ENCODE measurements around a stretch of chr4.

- PRO-cap, result no peak
CAGE:
- cytosol, long polyA plus RNA, result no peak
- long polyA plus RNA, result no peak
- nucleus, long polyA plus RNA, result no peak
Measured at GRCh38 chr4:72752-73116, 19.6 kb downstream of the ZNF595 start.

DNA sequence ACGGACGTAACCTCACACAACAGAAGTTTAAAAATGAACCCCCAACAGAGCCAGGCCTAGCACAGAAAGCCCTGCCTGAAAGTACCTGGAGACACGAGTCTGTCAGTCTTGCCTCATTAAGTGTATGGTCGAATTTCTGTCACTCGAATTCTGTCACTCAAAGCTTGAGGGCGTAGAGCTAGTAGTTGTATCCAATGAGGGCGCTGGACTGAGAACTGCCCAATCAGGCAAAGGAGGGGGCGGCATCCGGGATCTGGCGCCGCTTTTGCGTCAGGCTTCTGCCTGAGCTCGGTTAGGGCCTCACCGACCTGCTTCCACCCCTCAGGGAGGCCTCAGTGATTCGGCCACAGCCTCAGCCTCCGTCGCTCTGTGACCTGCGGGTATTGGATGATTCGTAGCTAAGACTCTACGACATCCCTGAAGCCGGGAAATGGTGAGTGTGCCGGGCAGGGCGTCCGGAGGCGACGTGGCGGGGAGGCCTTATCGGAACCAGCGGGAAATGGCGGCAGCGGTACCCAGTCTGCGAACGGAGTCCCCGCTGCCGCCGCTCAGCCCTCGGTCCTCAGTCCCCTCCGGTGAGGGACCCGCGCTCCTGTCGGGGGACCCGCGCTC is 88.2 kb downstream of the ZNF718 start:
- PRO-cap, result no peak
CAGE:
- cytosol, long polyA plus RNA, result no peak
- long polyA plus RNA, result no peak
- nucleus, long polyA plus RNA, result no peak

- PRO-cap, result no peak
CAGE:
- cytosol, long polyA plus RNA, result no peak
- long polyA plus RNA, result no peak
- nucleus, long polyA plus RNA, result no peak
Measured at GRCh38 chr4:244434-244745, 60.9 kb downstream of the ZNF732 start.

- PRO-cap, result no peak
CAGE:
- cytosol, long polyA plus RNA, result no peak
- long polyA plus RNA, result no peak
- nucleus, long polyA plus RNA, result no peak
Measured at GRCh38 chr4:385976-386645, 48.5 kb downstream of the ZNF141 start.

GRCh38 chr4:532226-533171 is 33.5 kb downstream of the PIGG start:
- PRO-cap, result no peak
CAGE:
- cytosol, long polyA plus RNA, result no peak
- long polyA plus RNA, result no peak
- nucleus, long polyA plus RNA, result no peak

DNA sequence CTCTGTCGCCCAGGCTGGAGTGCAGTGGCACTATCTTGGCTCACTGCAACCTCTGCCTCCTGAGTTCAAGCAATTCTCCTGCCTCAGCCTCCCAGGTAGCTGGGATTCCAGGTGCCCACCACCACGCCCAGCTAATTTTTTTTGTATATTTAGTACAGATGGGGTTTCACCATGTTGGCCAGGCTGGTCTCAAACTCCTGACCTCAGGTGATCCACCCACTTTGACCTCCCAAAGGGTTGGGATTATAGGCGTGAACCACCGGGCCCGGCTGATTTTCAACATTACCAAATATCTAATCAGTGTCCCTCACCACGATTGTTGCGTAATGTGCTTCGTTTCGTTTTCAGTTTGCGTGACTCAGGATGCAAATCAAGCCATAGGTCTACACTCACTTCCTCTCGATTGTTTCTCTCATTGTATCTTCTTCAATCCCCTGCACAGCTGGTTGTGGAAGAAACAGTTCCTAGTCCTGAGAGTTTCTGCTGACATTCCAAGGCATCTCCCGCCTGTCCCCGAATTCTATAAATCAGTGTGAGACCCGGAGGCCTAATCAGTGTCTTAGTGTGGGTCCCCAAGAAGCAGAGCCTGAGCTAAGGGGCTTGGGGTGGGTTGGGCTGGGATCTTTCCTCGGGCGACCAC is 6.3 kb upstream of the PCGF3 start:
- PRO-cap, result no peak
CAGE:
- cytosol, long polyA plus RNA, result no peak
- long polyA plus RNA, result no peak
- nucleus, long polyA plus RNA, result no peak

DNA sequence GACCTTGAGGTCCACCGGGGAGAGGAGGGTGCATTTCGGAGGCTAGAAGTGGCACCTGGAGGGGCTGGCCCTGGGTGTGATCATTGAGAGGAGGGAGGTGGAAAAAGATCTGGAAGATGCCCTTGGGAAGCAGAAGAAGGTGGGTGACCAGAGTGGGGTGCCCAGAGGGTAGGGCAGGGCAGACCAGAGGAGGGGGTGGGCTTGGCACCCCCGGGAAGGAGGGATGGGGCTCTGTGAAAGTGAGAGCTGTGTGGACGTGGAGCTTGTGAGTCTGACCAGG is 17.6 kb downstream of the PCGF3 start:
- PRO-cap, result no peak
CAGE:
- cytosol, long polyA plus RNA, result no peak
- long polyA plus RNA, result no peak
- nucleus, long polyA plus RNA, result no peak

GRCh38 chr4:726063-726527 is 20.5 kb downstream of the PCGF3 start:
- PRO-cap, result no peak
CAGE:
- cytosol, long polyA plus RNA, result no peak
- long polyA plus RNA, result no peak
- nucleus, long polyA plus RNA, result no peak

DNA sequence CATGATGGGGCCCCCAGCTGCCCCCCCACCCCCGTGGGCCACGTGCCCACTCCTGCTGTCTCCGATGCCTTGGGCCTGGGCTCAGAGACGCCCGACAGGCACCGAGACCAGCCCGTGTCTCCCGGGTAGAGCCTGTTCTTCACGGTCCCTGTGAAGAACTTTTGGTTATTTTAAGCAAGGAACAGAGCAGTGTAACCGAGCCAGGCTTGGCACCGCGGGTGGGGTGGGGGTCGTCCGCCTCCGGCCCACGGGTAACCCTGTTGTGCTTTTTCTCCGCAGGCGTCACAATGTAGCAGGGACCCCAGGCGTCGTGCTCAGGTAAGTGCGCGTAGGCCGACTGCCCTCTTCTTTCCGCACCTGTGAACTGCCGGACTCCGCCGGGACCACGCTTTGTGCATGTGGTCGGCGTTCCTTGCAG is 24.7 kb downstream of the PCGF3 start:
- PRO-cap, result no peak
CAGE:
- cytosol, long polyA plus RNA, result no peak
- long polyA plus RNA, result no peak
- nucleus, long polyA plus RNA, result no peak

DNA sequence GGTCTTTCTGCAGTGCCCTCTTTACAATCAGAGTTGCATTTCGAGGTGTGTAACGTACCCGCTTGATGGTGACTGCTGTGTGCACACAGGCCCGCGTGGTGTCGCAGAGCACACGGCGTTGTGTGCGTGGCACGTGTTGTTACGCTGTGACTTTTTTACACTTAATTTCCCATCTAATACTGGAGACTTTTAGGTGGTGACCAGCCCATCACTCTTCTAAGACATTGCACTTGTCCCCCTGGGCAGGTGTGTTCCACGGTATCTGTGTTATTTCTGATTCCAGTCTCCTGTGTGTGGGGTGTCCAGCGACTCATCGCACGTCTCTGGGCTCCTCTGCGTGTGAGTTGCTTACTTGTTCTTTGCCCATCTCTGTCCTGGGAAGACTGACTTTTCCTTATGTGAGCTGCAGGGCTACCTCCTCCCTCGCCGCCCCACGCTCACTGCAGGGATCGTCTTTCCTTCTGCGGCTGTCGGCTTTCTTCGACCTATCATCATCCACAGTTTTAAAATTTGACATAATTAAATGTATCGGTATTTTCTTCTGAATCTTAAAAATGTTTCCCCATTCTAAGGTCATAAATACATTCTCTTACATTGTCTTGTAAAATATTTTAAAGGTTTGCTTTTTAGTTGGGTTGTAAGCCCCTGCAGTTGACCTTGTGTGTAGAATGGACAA is 49.5 kb downstream of the PCGF3 start:
- PRO-cap, result no peak
CAGE:
- cytosol, long polyA plus RNA, result no peak
- long polyA plus RNA, result no peak
- nucleus, long polyA plus RNA, result no peak

DNA sequence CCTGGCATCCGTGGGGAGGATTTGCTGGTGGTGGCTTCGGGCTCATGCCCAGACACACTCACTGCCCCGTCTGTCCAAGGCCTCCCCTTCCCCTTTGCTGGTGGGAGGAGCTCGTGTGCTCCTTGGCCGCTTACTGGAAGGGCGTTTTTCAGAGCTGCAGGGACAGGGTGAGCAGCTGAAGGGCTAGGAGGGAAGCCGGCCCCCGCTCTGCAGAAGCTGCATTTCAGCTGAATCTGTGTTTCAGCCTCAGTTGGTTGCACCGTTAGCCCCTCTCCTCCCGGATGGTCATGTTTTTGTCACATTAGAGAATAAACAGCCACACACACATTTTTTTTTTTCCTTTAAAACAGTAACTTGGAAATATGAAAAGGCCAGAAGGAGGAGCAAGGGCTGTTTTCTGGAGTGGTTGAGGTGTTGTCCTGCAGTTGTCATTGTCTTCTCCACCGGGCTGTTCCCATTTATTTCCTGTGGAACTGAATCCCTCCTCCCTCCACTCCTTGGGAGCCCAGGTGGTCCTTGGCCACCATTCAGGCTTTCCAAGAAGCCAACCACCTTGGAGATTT is 58.9 kb downstream of the CPLX1 start:
- PRO-cap, result no peak
CAGE:
- cytosol, long polyA plus RNA, result no peak
- long polyA plus RNA, result no peak
- nucleus, long polyA plus RNA, result no peak

- PRO-cap, result no peak
CAGE:
- cytosol, long polyA plus RNA, result no peak
- long polyA plus RNA, result no peak
- nucleus, long polyA plus RNA, result no peak
Measured at GRCh38 chr4:849042-849775, 23.3 kb upstream of the CPLX1 start.

DNA sequence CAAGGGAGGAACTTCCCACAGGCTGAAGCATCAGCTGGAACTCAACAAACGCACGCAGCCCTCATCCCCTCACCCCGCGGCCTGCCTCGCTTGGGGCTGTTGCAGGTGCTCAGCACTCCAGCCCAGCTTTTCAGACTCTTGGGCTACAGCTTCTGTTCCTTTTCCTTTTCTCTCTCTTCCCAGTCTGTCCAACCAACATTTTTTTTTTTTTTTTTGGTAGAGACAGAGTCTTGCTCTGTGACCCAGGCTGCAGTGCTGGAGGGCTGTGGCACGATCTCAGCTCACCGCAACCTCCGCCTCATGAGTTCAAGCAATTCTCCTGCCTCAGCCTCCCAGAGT is 41.4 kb downstream of the GAK start:
- PRO-cap, result no peak
CAGE:
- cytosol, long polyA plus RNA, result no peak
- long polyA plus RNA, result no peak
- nucleus, long polyA plus RNA, result no peak

- PRO-cap, result no peak
CAGE:
- cytosol, long polyA plus RNA, result no peak
- long polyA plus RNA, result no peak
- nucleus, long polyA plus RNA, result no peak
Measured at GRCh38 chr4:904885-905180, 27.3 kb downstream of the GAK start.

DNA sequence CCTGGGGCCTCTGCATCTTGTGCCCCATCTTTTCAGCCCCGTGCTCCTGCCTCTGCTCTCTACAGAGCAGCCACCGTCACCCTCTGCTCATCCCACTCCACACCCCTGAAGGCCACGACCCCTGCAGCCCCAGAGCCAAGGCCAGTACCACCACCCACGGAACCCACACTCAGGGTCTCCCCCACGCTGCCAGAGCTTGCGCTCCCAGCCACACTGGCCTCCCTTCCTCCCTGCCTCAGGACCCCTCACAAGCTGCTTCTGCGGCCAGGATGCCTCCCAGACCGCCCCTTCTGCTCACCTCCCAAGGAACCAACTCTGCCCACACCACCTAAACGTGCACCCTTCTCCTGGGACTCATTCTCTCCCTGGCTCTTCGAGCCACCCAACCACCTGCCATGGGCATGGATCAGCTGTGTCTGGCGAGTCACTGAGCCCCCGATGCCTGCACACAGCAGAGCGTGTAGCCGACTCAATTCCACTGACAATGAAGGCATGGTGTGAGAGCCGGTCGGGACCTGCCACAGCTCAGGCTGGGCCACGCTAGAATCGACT is 25.4 kb downstream of the GAK start:
- PRO-cap, result no peak
CAGE:
- cytosol, long polyA plus RNA, result no peak
- long polyA plus RNA, result no peak
- nucleus, long polyA plus RNA, result no peak

DNA sequence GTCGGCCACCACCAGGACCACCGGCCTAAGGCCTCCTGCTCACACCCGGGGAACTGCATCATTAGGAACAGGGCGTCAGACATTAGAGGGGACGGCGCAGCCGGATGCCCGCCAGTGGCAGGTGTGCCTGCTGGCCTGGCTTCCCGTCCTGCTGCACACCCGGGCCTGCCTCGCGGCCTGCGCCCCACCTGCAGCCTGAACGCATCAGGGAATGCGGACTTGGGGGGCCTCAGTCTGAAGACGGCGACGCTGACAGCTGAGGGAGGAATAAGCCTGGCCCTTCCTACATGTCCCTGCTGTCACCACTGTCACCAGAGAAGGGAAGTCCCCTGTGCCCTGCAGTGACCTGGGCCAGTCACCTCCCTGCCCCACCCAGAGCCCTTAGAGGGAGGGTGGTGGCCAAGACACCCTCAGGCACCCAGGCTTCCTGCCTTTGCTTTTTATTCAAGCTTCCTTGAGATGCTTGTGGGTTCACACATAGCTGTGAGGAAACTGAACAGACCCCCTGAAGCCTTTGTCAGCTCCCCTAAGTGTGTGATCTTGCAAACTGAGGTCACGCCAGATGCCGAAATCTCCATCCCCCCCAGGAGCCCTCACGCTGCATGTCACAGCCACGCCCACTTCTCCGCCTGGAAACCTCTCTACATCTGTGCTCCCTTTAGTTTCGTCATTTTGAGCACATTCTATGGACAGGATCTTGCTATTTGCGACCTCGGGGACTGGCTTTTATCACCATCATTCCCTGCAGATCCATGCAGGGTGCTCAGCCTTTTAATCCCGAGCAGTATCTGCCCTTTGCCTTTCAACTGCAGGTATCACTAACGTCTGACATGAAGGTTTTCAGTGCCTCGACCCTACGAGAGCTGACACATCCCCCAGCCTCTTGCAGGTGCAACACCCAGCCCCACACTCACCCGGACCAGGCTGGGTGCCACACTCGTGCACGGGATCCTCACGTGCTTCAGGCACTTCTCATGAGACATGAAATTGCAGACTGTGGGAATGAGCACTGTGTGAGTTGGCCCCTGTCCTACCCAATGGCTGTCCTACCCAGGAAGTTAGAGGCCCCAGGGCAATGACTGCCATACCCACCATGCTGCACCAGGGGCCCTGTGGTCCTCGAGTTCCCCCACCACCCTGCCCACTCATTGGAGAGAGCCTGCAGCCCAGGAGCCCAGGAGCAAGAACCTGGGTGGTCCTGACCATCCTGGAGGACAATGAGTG is 2.9 kb downstream of the DGKQ start:
- PRO-cap, result no peak
CAGE:
- cytosol, long polyA plus RNA, result no peak
- long polyA plus RNA, result no peak
- nucleus, long polyA plus RNA, result no peak

DNA sequence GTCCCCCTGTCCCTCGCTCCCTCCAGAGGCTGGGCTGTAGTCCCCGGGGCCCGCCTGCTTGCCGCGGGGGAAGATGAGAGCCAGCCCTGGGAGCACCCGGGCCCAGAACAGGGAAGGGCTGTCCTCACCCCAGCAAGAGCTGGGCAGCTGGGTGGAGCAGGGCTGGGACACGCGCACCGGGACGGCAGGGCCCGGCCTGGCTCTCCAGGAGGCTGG is 853 bp downstream of the DGKQ start:
- PRO-cap, result no peak
CAGE:
- cytosol, long polyA plus RNA, result no peak
- long polyA plus RNA, result no peak
- nucleus, long polyA plus RNA, result no peak

GRCh38 chr4:1009363-1009815 is 2.0 kb upstream of the FGFRL1 start:
- PRO-cap, result no peak
CAGE:
- cytosol, long polyA plus RNA, result no peak
- long polyA plus RNA, result no peak
- nucleus, long polyA plus RNA, result no peak

DNA sequence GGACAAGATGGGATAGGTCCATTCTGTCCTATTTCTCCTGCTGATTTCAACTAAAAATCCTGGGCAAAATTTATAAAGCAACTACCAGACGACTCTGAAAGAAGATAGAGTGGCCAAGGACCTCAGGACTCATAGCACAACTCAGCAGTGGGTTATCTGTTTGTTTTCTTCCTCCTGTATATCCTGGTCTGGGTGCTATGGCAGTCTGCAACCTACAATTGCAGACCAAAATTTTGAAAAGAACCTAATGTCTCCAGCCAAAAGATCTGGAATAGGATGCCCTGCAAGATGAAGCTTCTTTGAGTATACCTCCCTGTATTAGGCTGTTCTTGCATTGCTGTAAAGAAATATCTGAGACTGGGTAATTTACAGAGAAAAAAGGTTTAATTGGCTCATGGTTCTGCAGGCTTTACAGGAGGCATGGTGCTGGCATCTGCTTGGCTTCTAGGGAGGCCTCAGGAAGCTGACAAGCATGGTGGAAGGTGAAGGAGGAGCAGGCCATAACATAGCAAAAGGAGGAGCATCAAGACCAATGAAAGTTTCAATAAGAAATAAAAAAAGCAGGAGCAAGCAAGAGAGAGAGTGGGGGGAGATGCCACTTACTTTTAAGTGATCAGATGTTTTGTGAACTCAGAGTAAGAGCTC is 13.6 kb upstream of the RNF212 start:
- PRO-cap, result no peak
CAGE:
- cytosol, long polyA plus RNA, result no peak
- long polyA plus RNA, result no peak
- nucleus, long polyA plus RNA, result no peak

GRCh38 chr4:1154043-1155370 is 17.9 kb downstream of the SPON2 start:
- PRO-cap, result no peak
CAGE:
- cytosol, long polyA plus RNA, result no peak
- long polyA plus RNA, result no peak
- nucleus, long polyA plus RNA, result no peak

Measured in A549 (cell line).